K562 (cell line): ENCODE measurements around a stretch of chr12.

- RAMPAGE, long total RNA = no peak
- RRBS = no CpG with 5 or more reads among the region's 4 CpGs
PRO-cap:
- standard = no peak
- CoPRO, capped RNA only, 2 experiments = no peak in any of the 2 experiments
- CoPRO, capped and uncapped RNA, 2 experiments = no peak in any of the 2 experiments
- CoPRO, uncapped RNA only, 2 experiments = no peak in any of the 2 experiments
CAGE:
- cytosol, long polyA plus RNA = no peak
- long polyA plus RNA = no peak
- nucleolus, long total RNA = no peak
- nucleus, long polyA plus RNA = no peak
These were observed 29.7 kb upstream of the PRMT8 start for GRCh38 chr12:3461323-3461768.

DNA sequence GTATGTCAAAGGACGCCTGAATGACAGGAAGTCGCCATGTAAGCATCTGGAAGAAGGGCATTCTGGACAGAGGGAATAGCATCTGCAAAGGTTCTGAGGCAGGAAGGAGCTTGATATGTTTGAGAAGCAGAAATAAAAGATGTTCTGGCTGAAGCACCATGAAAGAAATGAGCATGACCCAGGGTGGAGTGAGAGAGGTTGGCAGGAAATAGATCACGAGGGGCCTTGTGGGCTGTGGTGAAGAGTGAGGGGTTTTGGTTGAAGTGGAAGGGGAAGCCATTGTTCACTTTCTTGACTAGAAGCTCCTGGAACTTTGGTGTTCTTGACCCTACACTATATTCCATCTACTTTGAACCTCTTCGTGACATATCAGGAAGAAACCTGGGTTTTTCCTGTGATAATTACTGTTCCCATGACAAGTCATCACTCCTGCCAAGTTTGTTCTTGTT, 99.4 kb upstream of the PARP11 start:
- RAMPAGE, long total RNA = no peak
- RRBS = no CpG with 5 or more reads among the region's 4 CpGs
PRO-cap:
- standard = no peak
- CoPRO, capped RNA only, 2 experiments = no peak in any of the 2 experiments
- CoPRO, capped and uncapped RNA, 2 experiments = no peak in any of the 2 experiments
- CoPRO, uncapped RNA only, 2 experiments = no peak in any of the 2 experiments
CAGE:
- cytosol, long polyA plus RNA = no peak
- long polyA plus RNA = no peak
- nucleolus, long total RNA = no peak
- nucleus, long polyA plus RNA = no peak

DNA sequence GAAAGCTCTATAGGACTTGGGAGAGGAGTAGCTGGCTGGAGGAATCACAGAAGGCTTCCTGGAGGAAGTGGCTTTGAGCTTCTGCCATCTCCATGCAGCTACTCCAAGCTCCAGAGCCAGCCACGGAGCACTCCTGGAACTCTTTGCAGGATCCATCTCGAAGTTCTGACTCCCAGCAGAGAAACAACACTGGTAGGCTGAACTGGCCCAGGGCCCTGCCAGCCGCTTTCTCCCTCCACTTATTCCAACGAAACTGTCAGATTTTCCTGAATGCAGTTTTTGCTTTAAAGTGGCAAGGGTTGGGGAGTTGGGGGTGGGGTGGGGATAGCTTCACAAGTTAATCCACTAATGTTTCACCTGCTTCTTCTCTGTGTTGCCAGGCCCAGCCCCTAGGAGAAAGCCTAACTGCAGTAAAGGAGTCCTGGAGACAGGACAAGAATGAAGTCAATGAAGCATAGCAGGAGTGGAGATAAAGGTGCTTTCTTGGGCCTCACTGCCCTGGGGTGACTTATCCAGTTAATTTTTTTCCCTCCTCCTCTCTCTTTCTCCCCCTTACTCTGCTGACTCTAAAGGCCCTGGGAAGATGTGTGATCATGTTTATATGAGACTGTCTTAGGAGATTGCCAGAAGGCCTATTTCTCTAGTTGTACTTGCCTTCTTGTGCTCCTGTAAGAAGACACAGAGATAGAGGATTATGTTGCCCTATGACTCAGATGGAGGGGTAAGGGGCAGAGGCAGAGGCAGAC, 140.3 kb upstream of the PARP11 start:
- RAMPAGE, long total RNA = no peak
- RRBS = no CpG with 5 or more reads among the region's 4 CpGs
PRO-cap:
- standard = no peak
- CoPRO, capped RNA only, 2 experiments = no peak in any of the 2 experiments
- CoPRO, capped and uncapped RNA, 2 experiments = no peak in any of the 2 experiments
- CoPRO, uncapped RNA only, 2 experiments = no peak in any of the 2 experiments
CAGE:
- cytosol, long polyA plus RNA = no peak
- long polyA plus RNA = no peak
- nucleolus, long total RNA = no peak
- nucleus, long polyA plus RNA = no peak

DNA sequence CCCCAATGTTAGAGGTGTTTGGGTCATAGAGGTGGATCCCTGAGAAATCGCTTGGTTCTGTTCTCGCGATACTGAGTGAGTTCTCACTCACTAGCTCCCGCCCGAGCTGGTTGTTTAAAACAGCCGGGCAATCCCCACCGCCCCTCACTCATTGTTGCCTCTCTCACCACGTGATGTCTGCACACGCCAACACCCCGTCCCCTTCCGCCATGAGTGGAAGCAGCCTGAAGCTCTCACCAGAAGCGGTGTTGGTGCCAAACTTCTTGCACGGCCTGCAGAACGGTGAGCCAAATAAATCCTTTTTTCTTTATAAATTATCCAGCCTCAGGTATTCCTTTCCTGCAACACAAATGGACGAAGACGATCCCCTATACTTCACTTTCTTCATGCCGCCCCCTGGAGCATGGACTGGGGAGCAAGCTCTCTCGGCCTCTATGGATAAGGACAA, 45.4 kb upstream of the CCND2 start:
- RAMPAGE, long total RNA = no peak
- RRBS = no CpG with 5 or more reads among the region's 18 CpGs
PRO-cap:
- standard = no peak
- CoPRO, capped RNA only, 2 experiments = no peak in any of the 2 experiments
- CoPRO, capped and uncapped RNA, 2 experiments = no peak in any of the 2 experiments
- CoPRO, uncapped RNA only, 2 experiments = no peak in any of the 2 experiments
CAGE:
- cytosol, long polyA plus RNA = no peak
- long polyA plus RNA = no peak
- nucleolus, long total RNA = no peak
- nucleus, long polyA plus RNA = no peak

GRCh38 chr12:4291005-4291268, 17.4 kb downstream of the CCND2 start:
- RAMPAGE, long total RNA = no peak
- RRBS = no CpG with 5 or more reads among the region's 5 CpGs
PRO-cap:
- standard = no peak
- CoPRO, capped RNA only, 2 experiments = no peak in any of the 2 experiments
- CoPRO, capped and uncapped RNA, 2 experiments = no peak in any of the 2 experiments
- CoPRO, uncapped RNA only, 2 experiments = no peak in any of the 2 experiments
CAGE:
- cytosol, long polyA plus RNA = no peak
- long polyA plus RNA = no peak
- nucleolus, long total RNA = no peak
- nucleus, long polyA plus RNA = no peak

GRCh38 chr12:4567712-4567940, 5.6 kb downstream of the DYRK4 start:
- RAMPAGE, long total RNA = no peak
PRO-cap:
- standard = no peak
- CoPRO, capped RNA only, 2 experiments = no peak in any of the 2 experiments
- CoPRO, capped and uncapped RNA, 2 experiments = no peak in any of the 2 experiments
- CoPRO, uncapped RNA only, 2 experiments = no peak in any of the 2 experiments
CAGE:
- cytosol, long polyA plus RNA = no peak
- long polyA plus RNA = no peak
- nucleolus, long total RNA = no peak
- nucleus, long polyA plus RNA = no peak

DNA sequence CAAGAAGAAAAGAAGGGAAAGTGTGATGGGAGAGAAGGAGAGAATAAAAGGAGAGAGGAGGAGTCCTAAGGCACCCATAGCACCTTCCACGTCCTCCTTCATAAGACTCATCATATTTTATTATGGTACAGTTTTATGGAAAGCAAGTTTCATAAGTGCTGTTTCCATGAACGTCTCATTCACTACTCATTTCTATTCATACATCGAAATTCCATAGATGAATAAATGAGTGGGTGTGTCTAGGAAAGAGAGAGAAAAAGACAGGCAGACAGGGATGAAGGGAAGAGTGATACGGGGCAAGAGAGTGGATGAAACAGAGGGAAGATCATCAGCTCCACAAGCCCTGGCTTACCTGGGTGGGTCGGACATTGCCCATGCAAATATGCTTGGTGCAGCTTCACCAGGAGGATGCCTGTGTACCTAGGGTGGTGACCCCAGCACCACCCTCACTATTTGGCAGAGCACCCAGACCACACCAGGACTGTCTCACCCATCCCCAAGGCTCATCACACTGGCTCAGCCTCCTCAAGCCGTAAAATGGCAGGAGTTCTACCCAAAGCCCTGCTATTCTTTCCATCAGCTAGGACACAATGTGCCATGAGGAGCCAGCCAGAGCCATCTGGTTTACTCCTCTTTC, 2.9 kb downstream of the GALNT8 start:
- RAMPAGE, long total RNA = no peak
- RRBS = no CpG with 5 or more reads among the region's 6 CpGs
PRO-cap:
- standard = no peak
- CoPRO, capped RNA only, 2 experiments = no peak in any of the 2 experiments
- CoPRO, capped and uncapped RNA, 2 experiments = no peak in any of the 2 experiments
- CoPRO, uncapped RNA only, 2 experiments = no peak in any of the 2 experiments
CAGE:
- cytosol, long polyA plus RNA = no peak
- long polyA plus RNA = no peak
- nucleolus, long total RNA = no peak
- nucleus, long polyA plus RNA = no peak

GRCh38 chr12:5993781-5994817, 49.0 kb upstream of the ANO2 start:
- RAMPAGE, long total RNA = no peak
- RRBS = no CpG with 5 or more reads among the region's 16 CpGs
PRO-cap:
- standard = no peak
- CoPRO, capped RNA only, 2 experiments = no peak in any of the 2 experiments
- CoPRO, capped and uncapped RNA, 2 experiments = no peak in any of the 2 experiments
- CoPRO, uncapped RNA only, 2 experiments = no peak in any of the 2 experiments
CAGE:
- cytosol, long polyA plus RNA = no peak
- long polyA plus RNA = no peak
- nucleolus, long total RNA = no peak
- nucleus, long polyA plus RNA = no peak

DNA sequence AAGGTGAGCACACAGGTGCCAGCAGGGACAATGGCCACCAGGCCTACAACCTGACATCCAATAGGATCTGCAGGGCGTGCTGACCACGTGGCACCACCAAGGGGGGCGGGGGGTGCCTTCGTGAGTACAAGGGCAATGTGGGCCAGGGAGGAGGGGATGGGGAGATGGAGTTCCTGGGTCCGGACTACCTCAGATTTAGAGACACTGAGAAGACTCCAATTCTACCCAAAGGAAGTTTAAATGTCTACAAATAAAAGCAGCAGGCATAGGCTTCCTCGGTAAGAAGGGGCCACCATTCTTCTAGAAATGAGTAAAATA, 71.8 kb upstream of the ANO2 start:
- RAMPAGE, long total RNA = no peak
- RRBS = no CpG with 5 or more reads among the region's 6 CpGs
PRO-cap:
- standard = no peak
- CoPRO, capped RNA only, 2 experiments = no peak in any of the 2 experiments
- CoPRO, capped and uncapped RNA, 2 experiments = no peak in any of the 2 experiments
- CoPRO, uncapped RNA only, 2 experiments = no peak in any of the 2 experiments
CAGE:
- cytosol, long polyA plus RNA = no peak
- long polyA plus RNA = no peak
- nucleolus, long total RNA = no peak
- nucleus, long polyA plus RNA = no peak

DNA sequence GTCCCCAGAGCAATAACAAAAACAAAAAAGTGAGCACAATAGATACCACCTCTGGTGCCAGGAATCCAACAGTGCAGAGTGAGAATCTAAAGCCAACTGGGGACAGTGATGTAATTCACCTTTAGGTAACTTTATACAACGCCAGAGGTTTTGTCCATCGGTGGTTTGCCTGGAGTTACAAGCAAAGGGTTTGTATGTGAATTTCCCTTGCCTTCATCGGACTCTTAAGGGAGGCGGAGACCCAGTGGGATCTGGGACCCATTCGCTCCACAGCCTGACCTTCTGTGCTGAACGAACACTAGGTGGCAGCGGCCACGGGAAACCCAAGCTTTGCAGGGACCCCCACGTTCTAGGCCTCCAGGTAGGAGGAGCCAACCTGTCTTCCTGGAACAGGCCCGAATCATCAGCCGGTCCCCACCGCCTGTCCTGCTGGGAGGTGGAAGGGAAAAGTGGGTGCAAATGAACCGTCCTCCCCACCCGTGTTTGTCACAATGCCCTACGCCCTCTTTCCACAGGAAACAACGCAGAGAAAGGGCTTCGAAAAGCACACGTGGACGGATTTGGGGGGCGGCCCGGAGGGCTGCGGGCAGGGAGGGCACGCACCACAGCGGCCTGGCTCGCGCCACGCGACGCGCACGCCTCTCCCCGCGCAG, 68.1 kb downstream of the VWF start:
- RAMPAGE, long total RNA = no peak
- RRBS = no CpG with 5 or more reads among the region's 33 CpGs
PRO-cap:
- standard = no peak
- CoPRO, capped RNA only, 2 experiments = no peak in any of the 2 experiments
- CoPRO, capped and uncapped RNA, 2 experiments = no peak in any of the 2 experiments
- CoPRO, uncapped RNA only, 2 experiments = no peak in any of the 2 experiments
CAGE:
- cytosol, long polyA plus RNA = no peak
- long polyA plus RNA = no peak
- nucleolus, long total RNA = no peak
- nucleus, long polyA plus RNA = no peak

DNA sequence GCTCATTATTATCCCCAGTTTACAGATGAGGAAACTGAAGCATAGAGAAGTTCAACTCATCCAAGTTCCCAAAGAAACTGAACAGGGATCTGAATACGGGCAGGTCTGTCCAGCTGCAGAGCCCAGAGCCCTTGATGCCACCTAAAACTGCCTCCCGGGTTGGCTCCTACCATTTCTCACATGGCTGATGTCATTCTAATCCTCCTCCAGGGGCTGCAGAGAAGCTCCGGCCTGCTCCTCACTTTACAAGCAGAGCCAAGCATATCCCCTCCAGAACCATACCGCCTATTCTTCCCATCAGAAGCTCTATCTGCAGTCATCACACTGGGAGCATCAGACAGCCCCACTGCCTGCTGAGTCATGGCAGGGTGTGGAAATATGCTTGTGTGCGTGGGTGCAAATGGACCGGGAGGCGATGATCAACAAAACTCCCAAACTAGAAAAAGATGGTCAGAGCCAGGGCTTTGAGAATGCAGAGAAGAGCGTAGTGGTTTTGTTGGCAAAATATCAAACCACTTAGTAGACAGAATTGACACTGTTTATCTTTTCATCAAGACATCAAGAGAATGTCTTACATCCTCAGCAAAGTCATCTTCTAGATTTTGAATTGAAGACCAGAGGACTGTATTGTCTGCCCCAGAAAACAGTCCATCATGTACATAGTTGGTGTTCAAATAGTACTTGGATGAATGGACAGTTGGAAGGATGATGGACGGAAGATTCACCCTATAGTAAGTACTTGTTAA, 55.1 kb downstream of the VWF start:
- RAMPAGE, long total RNA = no peak
- RRBS = 7% methylated on average over 2 of the region's 9 CpGs
PRO-cap:
- standard = no peak
- CoPRO, capped RNA only, 2 experiments = no peak in any of the 2 experiments
- CoPRO, capped and uncapped RNA, 2 experiments = no peak in any of the 2 experiments
- CoPRO, uncapped RNA only, 2 experiments = no peak in any of the 2 experiments
CAGE:
- cytosol, long polyA plus RNA = no peak
- long polyA plus RNA = no peak
- nucleolus, long total RNA = no peak
- nucleus, long polyA plus RNA = no peak

DNA sequence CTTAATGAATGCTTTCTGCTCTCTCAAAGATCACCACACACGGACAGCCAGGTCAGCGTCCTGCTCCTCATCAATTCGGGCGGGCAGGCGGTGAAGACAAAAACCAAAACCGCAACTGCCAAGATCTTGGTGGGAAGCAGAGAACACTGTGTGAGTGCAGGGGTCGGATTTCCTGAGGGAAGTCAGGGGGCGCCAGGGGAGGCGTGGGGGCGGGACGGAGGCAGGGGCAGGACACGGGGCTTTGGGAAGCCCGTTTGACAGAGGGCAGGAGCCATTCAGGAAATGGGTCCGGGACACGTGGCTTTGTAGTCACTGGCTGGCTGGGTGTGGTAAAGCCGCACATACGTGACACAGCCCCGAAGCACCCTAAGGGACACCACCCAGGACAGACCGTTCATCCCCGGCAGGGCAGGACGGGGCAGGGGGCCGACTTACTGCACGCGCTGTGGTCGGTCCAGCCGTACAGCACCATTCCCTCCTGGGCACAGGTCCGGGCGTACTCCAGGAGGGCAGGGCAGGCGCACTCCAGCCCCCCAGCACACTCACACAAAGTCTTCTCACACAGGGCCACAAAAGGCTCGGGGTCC, 49.5 kb downstream of the VWF start:
- RAMPAGE, long total RNA = no peak
- RRBS = 15% methylated on average over 5 of the region's 30 CpGs
PRO-cap:
- standard = no peak
- CoPRO, capped RNA only, 2 experiments = no peak in any of the 2 experiments
- CoPRO, capped and uncapped RNA, 2 experiments = no peak in any of the 2 experiments
- CoPRO, uncapped RNA only, 2 experiments = no peak in any of the 2 experiments
CAGE:
- cytosol, long polyA plus RNA = no peak
- long polyA plus RNA = no peak
- nucleolus, long total RNA = no peak
- nucleus, long polyA plus RNA = no peak

- RAMPAGE, long total RNA = no peak
- RRBS = no CpG with 5 or more reads among the region's 25 CpGs
PRO-cap:
- standard = no peak
- CoPRO, capped RNA only, 2 experiments = no peak in any of the 2 experiments
- CoPRO, capped and uncapped RNA, 2 experiments = no peak in any of the 2 experiments
- CoPRO, uncapped RNA only, 2 experiments = no peak in any of the 2 experiments
CAGE:
- cytosol, long polyA plus RNA = no peak
- long polyA plus RNA = no peak
- nucleolus, long total RNA = no peak
- nucleus, long polyA plus RNA = no peak
These were observed 8.0 kb downstream of the VWF start for GRCh38 chr12:6115975-6117313.

DNA sequence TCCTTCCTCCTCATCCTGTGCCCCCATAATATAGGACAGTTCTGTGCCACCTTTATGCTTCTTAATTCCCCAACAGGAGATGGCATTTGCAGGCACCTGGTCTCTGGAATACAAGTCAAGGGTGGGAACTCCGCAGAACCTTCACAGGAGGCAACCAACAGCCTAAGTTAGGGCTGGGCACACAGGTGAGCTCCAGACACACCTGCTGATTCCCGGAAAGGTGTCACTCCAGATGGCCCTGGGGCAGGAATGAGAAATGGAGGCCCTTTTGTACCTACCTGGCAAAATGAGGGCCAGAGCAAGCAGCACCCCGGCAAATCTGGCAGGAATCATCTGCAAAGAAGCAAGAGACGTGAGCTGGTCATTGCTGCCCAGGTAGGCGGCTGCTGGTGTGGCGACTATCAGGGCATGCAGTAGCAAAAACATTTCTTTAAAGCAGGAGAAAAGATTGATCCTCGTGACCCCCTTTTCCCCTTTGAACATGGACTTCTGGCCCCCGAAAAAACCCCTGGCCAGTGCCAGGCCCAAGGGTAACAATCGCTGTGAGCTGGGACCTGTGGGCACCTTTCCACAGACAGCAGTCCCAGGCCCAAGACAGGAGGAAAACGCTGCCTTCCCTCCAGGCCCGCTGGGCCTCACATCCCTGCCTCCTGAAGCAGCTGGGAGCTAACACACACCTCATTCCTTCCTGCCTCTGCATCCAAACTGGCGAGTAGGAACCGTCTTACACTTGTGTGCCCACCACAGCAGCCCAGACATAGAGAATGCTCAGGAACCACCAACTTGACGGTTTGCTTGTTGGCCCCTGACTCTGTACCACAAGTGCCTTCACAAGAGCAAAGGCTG, 1.4 kb downstream of the VWF start:
- RAMPAGE, long total RNA = no peak
- RRBS = 0% methylated on average over 1 of the region's 14 CpGs
PRO-cap:
- standard = no peak
- CoPRO, capped RNA only, 2 experiments = no peak in any of the 2 experiments
- CoPRO, capped and uncapped RNA, 2 experiments = no peak in any of the 2 experiments
- CoPRO, uncapped RNA only, 2 experiments = no peak in any of the 2 experiments
CAGE:
- cytosol, long polyA plus RNA = no peak
- long polyA plus RNA = no peak
- nucleolus, long total RNA = no peak
- nucleus, long polyA plus RNA = no peak

- RAMPAGE, long total RNA = no peak
- RRBS = no CpG with 5 or more reads among the region's 1 CpG
PRO-cap:
- standard = no peak
- CoPRO, capped RNA only, 2 experiments = no peak in any of the 2 experiments
- CoPRO, capped and uncapped RNA, 2 experiments = no peak in any of the 2 experiments
- CoPRO, uncapped RNA only, 2 experiments = no peak in any of the 2 experiments
CAGE:
- cytosol, long polyA plus RNA = no peak
- long polyA plus RNA = no peak
- nucleolus, long total RNA = no peak
- nucleus, long polyA plus RNA = no peak
These were observed 10.5 kb upstream of the VWF start for GRCh38 chr12:6135040-6135304.

- RAMPAGE, long total RNA = no peak
- RRBS = 8% methylated on average over 8 of the region's 58 CpGs
PRO-cap:
- standard = bidirectional peak, plus-strand start at chr12:6200367, minus-strand start at chr12:6200010
- CoPRO, capped RNA only, 2 experiments = peak in 2 of 2 experiments; most common minus-strand start chr12:6200231 (in 2)
- CoPRO, capped and uncapped RNA, 2 experiments = no peak in any of the 2 experiments
- CoPRO, uncapped RNA only, 2 experiments = no peak in any of the 2 experiments
CAGE:
- cytosol, long polyA plus RNA = no peak
- long polyA plus RNA = no peak
- nucleolus, long total RNA = no peak
- nucleus, long polyA plus RNA = no peak
These were observed 638 bp upstream of the CD9 start for GRCh38 chr12:6199226-6200298.

DNA sequence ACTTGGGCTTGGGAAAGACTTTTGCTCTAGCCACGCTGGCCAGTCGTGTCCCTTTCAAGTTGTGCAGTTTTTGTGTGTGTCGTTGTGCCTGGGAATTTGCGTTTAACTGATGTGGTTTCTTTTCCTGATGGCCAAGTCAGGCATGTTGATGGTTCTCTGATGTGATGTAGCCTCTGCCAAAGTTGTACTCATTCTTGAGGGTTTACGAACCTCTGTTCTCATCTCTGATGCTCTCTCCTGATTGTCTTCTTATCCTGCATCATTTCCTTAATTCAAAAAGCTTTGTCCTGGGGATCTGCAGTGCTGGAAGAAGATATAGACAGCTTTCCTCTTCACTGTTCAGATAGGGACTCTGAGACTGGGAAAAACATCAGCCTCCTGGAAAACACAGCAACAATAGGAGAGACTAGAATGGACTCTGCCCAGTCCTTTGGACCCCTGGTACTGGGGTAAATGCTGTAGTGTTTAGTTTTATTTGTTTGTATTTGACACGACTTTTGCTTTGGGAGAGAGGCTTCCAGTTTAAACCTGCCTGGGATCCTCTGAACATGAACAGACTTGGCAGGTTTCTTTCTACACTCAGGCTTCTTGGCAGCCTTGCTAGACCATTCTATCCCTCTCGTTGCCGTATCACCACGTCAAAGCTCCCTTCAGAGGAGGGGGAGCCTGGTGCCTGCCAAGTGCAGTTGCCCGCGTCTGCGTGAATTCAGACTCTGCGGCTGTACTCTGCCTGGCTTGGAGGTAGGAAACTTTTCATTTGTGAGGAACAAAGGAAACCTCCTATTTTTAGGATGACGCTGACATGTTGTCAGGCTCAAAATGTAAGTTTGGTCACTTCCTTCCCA, 25.6 kb downstream of the CD9 start:
- RAMPAGE, long total RNA = no peak
- RRBS = no CpG with 5 or more reads among the region's 14 CpGs
PRO-cap:
- standard = no peak
- CoPRO, capped RNA only, 2 experiments = no peak in any of the 2 experiments
- CoPRO, capped and uncapped RNA, 2 experiments = no peak in any of the 2 experiments
- CoPRO, uncapped RNA only, 2 experiments = no peak in any of the 2 experiments
CAGE:
- cytosol, long polyA plus RNA = no peak
- long polyA plus RNA = no peak
- nucleolus, long total RNA = no peak
- nucleus, long polyA plus RNA = no peak

DNA sequence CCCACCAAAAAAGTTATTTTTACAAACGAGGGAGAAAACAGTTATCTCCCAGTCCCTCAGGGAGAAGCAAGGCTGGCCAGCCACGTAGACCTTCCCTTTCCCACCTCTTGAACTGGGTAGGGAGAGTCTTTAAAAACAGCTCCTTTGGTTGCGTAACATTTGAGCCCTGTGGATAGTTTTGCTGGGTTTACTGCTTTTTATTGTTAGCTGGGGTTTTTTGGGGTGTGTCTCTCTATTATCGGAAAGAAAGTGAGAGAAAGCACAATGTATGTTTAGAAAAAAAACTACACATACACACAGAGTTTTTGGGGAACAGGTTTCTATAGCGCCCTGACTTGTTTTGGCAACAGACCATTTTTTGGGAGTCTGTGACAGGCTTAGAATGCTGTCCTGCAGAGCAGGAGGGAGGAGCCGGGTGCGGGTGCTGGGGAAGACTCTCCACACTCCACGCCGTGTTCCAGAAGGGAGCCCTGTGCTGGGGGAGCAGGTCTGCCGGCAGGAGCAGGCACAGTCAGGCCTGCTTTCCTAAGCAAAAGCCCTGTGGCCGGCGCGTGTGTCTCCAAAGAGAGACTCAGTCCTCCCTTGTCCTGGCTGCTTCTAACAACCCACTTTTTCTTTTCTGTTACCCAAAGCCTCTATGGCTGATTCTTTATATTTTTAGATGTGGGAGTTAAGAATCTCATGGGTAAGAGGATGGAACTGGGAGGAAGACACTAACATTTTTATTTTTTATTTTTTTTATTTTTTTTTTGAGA, 26.4 kb downstream of the CD9 start:
- RAMPAGE, long total RNA = no peak
- RRBS = 21% methylated on average over 4 of the region's 13 CpGs
PRO-cap:
- standard = no peak
- CoPRO, capped RNA only, 2 experiments = no peak in any of the 2 experiments
- CoPRO, capped and uncapped RNA, 2 experiments = no peak in any of the 2 experiments
- CoPRO, uncapped RNA only, 2 experiments = no peak in any of the 2 experiments
CAGE:
- cytosol, long polyA plus RNA = no peak
- long polyA plus RNA = no peak
- nucleolus, long total RNA = no peak
- nucleus, long polyA plus RNA = no peak